Brain (tissue), 1 donor: ENCODE measurements around the gene NPIPA7.

DNA sequence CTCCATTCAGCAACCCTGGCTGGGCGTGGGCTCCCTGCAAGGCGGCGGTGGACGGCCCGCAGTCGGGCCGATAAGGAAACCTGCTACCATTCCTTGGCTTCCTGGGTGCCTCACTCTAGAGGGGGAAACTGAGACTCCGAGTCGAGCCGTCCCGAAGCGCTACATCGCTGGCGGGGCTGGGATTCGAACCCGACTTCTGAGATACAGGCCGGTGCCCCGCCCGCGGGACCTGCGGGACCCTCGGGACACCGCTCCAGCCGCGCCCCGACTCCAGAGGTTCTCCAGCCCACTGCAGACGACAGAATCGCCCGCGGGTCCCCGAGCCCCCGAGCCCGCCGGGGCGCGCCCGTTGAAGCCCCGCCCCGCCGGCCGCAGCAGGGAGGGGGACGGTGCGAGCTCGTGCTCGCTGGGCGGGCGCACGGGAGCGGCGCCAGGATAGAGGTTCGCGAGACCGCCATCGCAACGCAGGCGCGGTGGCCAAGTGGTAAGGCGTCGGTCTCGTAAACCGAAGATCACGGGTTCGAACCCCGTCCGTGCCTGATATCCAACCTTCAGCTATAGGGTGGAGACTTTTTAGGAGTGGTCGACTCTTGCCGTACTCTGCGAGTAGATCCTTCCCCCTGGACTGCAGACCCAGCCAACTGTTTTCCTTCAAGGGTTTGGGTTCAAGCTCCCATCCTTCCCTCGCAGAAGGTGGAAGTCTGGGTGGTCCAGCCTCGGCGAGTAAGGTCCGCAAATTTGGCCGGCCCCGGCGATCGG lies 214.5 kb downstream of the MRTFB start:
- RRBS, result no CpG with 5 or more reads among the region's 76 CpGs

- RRBS, result 20% methylated on average over 6 of the region's 25 CpGs
Measured at GRCh38 chr16:14307669-14308783, 236.9 kb downstream of the MRTFB start.

DNA sequence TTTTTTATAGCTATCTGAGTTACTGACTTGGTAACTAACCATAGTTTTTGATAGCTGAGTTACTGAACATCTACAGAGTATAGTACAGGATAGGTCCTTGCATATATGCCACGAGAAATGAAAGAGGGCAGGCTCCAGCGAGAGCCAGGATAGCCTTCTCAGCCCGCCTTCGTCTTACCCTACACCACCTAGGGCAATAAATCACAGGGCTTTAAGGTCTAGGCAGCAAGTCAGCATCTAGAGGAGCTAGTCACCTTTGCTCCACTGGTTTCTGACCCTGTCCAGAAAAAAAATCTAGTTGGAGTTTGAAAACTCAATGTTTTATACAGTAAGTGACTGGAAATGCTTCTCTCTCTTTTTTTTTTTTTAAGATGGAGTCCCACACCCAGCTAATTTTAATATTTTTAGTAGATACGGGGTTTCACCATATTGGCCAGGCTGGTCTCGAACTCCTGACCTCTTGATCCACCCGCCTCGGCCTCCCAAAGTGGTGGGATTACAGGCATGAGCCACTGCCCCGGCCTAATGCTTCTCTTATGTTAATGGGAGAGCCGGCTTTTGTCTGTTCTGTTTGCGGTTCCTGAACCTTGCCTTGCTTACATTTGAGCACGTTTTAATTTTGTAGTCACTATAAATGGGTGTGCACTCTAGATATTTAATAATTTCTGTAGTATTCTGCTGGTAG lies 2.8 kb downstream of the BFAR start:
- RRBS, result no CpG with 5 or more reads among the region's 12 CpGs

DNA sequence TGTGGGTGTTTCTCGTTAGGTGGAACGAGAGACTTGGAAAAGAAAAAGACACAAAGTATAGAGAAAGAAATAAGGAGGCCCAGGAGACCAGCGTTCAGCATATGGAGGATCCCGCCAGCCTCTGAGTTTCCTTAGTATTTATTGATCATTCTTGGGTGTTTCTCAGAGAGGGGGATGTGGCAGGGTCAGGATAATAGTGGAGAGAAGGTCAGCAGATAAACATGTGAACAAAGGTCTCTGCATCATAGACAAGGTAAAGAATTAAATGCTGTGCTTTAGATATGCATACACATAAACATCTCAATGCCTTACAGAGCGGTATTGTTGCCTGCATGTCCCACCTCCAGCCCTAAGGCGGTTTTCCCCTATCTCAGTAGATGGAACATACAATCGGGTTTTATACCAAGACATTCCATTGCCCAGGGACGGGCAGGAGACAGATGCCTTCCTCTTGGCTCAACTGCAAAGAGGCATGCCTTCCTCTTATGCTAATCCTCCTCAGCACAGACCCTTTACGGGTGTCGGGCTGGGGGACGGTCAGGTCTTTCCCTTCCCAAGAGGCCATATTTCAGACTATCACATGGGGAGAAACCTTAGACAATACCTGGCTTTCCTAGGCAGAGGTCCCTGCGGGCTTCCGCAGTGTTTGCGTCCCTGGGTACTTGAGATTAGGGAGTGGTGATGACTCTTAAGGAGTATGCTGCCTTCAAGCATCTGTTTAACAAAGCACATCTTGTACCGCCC lies 3.6 kb downstream of the BFAR start:
- RRBS, result no CpG with 5 or more reads among the region's 15 CpGs

DNA sequence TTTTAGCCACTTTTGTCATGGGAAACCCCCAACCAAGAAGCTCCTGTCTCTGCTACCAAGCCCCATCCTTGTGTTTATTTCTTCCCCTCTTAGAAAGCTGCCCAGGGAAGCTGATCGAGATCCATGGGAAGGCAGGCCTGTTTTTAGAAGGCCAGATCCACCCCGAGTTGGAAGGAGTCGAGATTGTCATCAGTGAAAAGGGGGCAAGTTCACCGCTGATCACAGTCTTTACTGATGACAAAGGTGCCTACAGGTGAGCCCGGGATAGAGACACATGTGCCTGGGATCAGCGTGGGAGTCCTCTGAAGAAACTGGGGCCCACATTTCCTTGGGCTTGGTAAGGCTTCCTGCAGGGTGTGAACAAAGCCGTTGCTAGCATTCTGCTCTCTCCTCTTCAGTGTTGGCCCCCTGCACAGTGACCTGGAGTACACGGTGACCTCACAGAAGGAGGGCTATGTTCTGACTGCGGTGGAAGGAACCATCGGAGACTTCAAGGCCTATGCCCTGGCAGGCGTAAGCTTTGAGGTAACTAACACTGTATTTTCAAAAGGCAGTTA lies 42.8 kb downstream of the NOMO1 start:
- RRBS, result no CpG with 5 or more reads among the region's 11 CpGs

- RRBS, result no CpG with 5 or more reads among the region's 57 CpGs
Measured at GRCh38 chr16:14911842-14912425, 25.3 kb upstream of the NPIPA1 start.

DNA sequence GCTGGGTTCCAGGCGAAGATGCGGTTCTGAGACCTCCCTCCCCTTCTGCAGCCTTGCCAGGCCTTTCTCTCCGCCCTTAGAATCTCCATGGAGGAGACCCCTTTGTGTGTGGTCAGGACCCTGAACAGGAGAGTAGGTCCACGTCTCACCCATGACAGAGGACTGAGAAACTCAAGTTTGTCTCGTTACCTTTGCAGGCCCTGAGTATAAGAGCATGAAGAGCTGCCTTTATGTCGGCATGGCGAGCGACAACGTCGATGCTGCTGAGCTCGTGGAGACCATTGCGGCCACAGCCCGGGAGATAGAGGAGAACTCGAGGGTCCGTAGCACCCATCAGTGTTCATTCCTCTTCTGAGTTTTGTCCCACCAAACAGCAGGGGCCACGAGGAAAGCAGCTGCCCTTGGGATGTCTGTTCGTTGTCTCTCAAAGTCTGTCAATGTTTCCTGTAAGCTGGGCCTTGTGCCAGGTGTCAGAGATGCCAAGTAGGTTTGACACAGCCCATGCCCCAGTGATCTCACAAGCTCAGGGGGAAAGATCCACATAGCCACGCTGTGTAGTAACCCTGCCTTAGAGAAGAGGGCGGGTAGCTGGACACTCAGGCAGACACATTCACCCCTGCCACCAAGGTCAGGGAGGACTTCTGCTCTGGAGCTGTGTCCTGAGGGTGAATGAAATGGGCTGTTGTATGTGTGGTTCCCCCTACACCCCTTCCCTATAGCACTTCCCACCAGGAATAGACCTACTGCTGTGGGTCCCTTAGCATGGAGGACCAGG lies 22.6 kb downstream of the NTAN1 start:
- RRBS, result no CpG with 5 or more reads among the region's 19 CpGs

GRCh38 chr16:15143170-15144168 lies 49.4 kb upstream of the RRN3 start:
- RRBS, result 25% methylated on average over 4 of the region's 48 CpGs

DNA sequence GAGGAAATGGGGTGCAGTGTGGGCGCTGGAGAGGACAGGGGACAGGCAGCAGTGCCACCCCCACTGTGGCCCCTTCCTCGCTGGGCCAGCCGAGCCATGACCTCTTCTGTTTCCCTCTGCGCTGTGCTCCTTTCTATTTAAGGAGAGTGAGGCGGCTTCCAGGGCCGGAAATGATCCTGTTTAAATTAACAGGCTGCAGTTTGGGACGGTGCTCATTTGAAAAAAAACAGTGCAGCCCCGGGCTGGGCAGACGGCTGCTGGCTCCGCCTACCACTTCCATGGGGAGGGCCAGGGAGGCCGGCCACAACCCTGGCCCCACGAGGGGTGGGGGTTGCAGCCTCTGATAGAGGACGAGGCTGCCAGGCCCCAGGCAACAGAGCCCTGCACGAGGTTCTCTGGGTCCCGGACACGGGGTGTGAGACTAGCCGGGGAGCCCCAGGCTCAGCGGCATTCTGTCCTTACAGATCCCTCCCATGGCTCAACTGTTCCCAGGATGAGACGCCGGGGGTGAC lies 50.2 kb upstream of the RRN3 start:
- RRBS, result 13% methylated on average over 6 of the region's 20 CpGs

DNA sequence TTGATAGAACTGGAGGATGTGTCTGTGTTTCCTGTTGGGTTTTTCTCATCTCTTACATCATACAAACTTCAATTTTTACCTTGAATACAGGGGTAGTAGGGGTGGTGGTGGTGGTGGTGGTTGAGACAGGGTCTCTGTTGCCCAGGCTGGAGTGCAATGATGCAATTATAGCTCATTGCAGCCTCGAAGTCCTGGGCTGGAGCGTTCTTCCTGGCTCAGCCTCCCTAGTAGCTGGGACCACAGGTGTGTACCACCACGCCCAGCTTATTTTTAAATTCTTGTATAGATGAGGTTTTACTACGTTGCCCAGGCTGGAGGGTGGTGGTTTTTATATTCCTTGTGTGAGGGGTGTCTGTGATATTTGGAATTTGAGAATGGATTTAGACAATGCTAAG lies 53.4 kb downstream of the NDE1 start:
- RRBS, result no CpG with 5 or more reads among the region's 4 CpGs

DNA sequence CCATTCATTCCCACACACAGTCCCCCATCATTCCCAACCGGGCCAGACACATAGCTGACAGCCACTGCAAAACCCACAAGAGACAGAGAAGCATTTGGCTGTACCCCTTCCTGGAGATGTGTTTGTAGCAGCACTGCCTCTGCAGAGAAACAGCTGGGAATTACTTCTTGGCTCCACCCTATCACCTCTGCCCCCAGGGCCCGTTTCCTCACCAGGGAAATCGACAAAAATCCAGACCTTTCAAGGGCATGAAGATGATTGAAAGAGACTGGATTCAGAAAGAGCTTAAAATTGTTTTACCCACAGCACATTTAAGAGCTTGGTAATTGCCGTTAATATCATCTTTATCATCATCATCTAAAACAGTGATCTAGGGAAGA lies 46.3 kb downstream of the MYH11 start:
- RRBS, result no CpG with 5 or more reads among the region's 4 CpGs

GRCh38 chr16:15950292-15950845 lies 953 bp downstream of the ABCC1 start:
- RRBS, result no CpG with 5 or more reads among the region's 14 CpGs

DNA sequence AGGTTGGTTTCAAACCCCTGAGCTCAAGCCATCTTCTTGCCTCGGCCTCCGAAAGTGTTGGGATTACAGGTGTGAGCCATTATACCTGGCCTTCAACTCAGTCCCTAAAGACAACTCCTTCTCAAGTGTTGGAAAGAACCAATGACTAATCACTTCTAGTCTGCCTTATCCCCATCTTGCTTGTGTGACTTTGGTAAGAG lies 21.3 kb downstream of the ABCC1 start:
- RRBS, result no CpG with 5 or more reads among the region's 2 CpGs

GRCh38 chr16:16028239-16028857 lies 78.9 kb downstream of the ABCC1 start:
- RRBS, result no CpG with 5 or more reads among the region's 16 CpGs

- RRBS, result no CpG with 5 or more reads among the region's 10 CpGs
Measured at GRCh38 chr16:16048060-16048432, 98.6 kb downstream of the ABCC1 start.

GRCh38 chr16:16049129-16049652 lies 99.8 kb downstream of the ABCC1 start:
- RRBS, result no CpG with 5 or more reads among the region's 3 CpGs

- RRBS, result no CpG with 5 or more reads among the region's 21 CpGs
Measured at GRCh38 chr16:16075708-16076389, 126.4 kb downstream of the ABCC1 start.

GRCh38 chr16:16149714-16150781 lies 73.2 kb downstream of the ABCC6 start:
- RRBS, result 67% methylated on average over 1 of the region's 36 CpGs

- RRBS, result no CpG with 5 or more reads among the region's 11 CpGs
Measured at GRCh38 chr16:16182373-16183054, 40.8 kb downstream of the ABCC6 start.

DNA sequence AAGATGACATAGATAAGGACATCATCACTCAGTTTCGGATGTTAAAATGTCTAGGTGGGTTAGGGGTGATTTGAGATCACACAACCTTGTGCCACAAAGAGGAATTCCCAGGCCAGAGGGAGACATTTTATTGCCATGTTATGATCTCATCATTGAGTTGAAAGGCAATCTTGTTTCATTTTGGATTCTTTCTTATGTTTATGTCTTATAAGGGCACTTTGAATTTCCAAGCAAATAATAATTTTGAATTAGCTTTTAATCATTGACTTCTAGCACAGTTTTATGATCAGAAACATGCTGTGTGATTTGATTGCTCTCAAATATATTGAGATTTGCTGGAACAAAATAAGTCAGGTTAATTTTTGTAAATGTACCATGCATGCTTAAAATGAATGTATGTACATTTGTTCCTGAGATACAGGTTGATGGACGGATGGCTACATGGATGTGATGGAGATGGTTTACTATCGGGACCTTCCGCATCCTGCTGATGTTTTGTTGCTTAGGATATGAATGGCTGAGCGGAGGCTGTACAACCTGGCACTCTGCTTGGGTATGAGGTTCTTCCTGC lies at the start of gene NPIPA7:
Gene NPIPA7 (plus strand): TSS at position 386 of the 571 bp plus-strand sequence.
- RRBS, result no CpG with 5 or more reads among the region's 5 CpGs